Metanephros (tissue), 2 donors: ENCODE measurements around a stretch of chr5.

DNA sequence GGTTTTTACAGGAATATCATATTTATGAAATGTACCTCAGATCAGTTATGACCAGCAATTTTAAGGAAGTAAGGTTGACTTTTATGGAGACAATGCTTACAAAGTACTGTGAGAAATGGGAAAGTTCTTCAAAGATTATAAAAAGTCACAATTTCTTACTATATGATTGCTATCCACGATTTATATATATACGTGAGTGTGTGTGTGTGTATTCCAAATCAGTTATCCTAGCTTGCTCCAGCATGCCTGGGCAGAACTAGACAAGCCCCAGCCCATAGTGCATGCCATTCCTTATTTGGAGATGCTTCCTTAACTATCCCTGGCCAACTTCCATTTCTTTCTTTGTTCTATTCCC, 77.4 kb upstream of the PLEKHG4B start:
- RAMPAGE, long total RNA: no peak

DNA sequence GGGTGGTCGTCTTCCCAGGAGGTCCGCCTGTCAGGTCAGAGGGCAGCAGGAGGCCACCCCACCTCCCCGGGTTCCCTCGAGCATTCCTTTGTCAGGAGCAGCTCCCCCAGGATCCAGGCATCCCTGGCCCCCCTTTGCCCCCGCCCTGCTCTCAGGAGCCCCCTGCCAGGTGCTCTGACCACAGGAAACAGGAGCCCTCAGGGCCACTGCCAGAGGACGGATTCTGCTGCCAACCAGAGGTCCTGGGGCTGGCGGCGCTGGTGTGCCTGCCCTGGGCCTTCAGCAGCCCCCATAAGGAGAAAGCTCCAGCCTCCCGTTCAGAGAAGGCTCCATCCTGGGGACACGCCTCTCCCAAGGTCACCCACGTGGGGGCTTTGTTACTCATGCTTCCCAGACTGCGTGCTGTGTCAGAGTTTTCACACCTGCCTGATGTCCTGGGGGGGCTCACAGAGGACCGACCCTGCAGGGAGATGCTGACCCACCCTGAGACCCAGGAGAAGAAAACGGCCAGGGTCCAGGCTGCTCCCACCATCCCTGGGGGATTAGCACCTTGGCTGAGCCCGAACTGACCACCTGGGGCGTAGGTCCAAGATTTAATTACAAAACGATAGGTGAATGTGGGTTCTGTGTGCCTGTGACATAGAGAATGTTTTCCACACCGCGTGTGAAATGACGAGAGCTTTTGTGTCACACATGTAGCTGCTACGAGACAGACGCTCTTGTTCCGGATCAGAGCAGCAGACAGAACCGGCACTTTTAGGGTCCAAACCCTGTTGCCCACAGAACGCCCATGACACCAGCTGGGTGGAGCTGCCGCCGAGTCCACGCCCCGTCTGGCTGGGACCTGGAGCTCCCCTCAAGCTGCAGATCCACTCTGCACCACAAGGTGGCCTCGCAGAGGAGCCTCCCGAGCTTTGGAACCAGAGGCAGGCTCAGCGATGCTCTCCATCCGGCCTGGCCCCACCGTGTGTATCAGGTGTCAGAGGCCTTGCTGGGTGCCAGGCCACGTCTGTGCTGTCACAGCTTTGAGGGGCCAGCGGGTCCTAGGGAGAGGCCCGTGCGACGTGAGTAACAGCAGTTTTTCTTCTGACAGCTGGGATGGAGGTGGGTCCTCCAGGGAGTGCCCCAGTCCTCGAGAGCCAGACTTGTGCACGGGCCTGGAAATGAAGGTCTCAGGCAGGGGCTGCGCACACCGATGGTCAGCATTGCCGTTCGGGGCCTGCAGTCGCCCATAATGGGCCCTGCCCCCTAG, 3.0 kb upstream of the LRRC14B start:
- RAMPAGE, long total RNA: no peak

- RAMPAGE, long total RNA: no peak
Measured at GRCh38 chr5:190398-190973, 809 bp upstream of the LRRC14B start.

GRCh38 chr5:205346-206253, 12.4 kb downstream of the CCDC127 start:
- RAMPAGE, long total RNA: no peak

DNA sequence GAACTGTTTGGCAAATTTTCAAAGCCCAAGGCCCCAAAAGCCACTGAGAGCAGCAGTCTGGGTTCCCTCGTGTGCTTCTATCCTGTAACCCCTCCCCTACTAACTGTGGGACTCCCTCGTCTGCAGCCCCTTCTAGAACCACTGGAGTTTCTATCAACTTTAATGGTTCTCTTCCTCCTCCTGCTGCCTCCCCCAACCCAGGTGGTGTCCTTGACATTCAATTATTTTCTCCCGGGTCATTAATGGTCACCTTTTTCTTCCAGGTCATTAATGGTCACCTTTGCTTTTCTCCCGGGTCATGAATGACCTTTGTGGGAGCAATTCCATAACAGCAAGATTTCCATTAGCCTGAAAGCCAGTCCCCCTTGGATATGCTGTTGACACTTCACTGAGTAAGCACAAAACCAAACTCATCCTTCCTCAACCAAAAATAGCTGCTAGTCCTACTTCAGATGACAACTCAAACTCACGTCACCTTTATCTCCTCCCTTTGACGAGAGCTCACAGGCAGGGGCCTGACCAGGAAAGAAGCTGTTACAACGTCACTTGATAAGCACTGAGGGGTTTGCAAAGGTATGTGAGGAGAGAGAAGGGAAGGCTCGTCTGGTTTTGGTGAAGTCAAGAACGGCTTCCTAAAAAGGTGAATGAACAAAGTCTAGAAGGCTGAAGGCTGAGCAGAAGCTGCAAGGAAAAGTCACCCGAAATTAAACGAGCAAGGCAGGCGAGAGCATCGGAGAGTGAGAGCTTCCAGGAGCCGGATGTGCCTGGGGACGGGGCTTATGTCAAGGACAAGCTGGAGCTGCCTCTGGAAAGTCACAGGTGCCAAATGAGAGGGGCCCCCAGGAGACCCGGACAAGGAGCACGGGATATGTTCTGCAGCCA, 10.9 kb downstream of the CCDC127 start:
- RAMPAGE, long total RNA: no peak

- RAMPAGE, long total RNA: no peak
Measured at GRCh38 chr5:235098-235578, 17.0 kb downstream of the SDHA start.

GRCh38 chr5:444629-445201, 1.7 kb downstream of the EXOC3 start:
- RAMPAGE, long total RNA: no peak

- RAMPAGE, long total RNA: no peak
Measured at GRCh38 chr5:456723-457227, 13.8 kb downstream of the EXOC3 start.

GRCh38 chr5:461783-462447, 18.9 kb downstream of the EXOC3 start:
- RAMPAGE, long total RNA: no peak

DNA sequence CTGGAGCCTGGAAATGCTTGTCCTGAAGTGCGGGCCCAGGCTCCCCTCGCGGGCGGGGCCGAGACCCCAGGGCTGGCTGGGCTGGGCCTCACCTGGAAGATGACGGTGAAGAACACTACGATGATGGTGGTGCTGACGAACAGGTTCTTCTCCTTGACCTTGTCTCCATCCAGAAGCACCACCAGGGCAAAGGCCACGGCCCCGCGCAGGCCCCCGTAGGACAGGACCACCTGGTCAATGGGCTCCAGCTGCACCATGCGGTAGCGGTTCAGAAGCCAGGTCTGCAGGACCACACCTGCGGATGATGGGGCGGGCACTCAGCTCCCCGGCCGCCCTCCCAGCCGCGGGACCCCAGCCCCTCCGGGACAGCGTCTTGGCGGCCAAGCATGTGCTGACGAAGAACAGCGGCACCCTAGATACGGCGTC, 39.5 kb downstream of the EXOC3 start:
- RAMPAGE, long total RNA: no peak

- RAMPAGE, long total RNA: no peak
Measured at GRCh38 chr5:613753-614202, 1.6 kb downstream of the CEP72 start.

DNA sequence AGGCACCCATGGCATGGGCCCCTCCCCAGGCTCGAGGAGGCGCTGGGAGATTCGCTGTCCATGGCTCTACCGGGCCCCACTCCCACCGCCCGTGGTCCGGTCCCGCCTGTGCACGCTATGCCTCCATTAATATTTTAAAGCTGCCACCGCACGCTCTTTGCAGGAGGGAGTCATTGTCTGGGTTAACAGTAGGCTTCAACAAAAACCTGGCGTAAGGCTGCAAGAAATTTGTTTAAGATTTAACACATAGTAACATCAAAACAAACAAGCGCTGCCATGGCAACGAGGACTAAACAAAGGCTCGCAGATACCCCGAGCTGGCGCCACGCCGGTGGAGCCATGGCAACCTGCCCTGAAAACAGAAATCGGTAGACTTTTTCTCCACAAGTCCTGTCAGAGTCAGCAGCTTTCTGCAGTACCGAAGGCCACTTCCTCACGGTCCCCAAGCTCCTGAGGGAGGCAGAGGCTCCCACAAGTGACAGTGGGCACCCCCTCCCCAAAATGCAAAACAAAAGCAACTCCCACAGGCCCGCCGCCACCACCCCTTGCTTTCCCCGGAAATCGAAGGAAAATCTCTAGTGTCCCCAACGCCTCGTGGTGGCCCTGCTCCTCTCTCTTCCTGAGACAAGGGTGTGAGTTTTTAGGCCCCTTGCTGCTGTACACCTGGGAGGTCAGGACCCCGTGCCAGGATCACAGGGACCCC, 20.4 kb downstream of the TPPP start:
- RAMPAGE, long total RNA: no peak

- RAMPAGE, long total RNA: no peak
Measured at GRCh38 chr5:693894-694245, 718 bp upstream of the TPPP start.

GRCh38 chr5:869580-870165, 18.9 kb upstream of the ZDHHC11 start:
- RAMPAGE, long total RNA: no peak

GRCh38 chr5:956858-957212, 51.8 kb upstream of the NKD2 start:
- RAMPAGE, long total RNA: no peak

- RAMPAGE, long total RNA: no peak
Measured at GRCh38 chr5:960582-961082, 48.0 kb upstream of the NKD2 start.

DNA sequence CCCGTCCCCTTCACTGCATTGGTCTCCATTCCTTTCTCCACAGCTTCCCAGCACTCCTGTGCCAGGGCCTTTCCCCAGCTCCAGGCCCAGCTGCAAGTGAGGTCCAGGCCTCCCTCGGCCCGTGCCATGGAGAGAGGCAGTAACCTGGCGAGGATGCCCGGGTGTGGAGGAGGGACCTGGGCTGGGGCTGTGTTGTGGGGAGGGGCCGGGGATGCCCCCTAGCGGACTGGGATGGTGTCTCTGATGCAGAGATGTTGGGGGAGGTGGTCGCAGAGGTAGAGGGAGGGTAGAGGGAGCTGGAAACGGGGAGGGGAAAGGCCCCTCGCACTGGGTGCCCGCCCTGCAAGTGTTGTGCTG, 26.2 kb upstream of the NKD2 start:
- RAMPAGE, long total RNA: no peak

DNA sequence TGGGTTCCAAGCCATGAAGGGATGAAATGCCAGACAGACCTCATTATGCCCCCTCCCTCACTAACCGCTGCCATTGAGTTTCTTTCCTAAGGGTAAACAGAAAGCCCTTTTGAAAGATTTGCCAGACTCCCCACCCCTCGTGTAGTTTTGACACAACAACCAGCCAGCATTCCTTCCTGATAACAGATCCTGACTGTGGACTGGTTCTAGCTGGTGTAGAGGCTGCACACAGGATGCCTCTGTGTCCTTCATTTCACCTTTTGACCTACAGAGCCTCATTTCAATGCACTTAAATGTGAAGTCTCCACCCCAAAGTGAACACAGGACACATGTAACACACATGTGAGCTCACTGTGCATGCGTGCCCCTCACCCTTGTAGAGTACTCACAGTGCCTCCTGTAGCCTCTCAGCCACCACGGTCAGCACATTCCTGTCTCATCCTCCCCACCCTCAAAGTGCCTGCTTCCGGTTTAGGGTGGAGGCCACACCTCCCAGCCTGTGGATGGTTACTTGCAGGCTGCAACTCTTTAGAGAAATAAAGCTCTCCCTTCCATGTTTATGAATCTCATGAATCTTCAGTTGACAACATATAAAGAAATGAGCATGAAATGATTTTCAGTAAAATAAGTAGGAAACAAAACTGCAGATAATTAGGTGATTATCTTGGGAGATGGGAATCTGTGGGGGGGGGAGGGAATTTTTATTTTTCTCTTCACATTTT, 11.6 kb upstream of the NKD2 start:
- RAMPAGE, long total RNA: start-site peak on the minus strand centred at position 430 of the sequence, 17 bp wide, 57 and 15 reads in 2 replicates

DNA sequence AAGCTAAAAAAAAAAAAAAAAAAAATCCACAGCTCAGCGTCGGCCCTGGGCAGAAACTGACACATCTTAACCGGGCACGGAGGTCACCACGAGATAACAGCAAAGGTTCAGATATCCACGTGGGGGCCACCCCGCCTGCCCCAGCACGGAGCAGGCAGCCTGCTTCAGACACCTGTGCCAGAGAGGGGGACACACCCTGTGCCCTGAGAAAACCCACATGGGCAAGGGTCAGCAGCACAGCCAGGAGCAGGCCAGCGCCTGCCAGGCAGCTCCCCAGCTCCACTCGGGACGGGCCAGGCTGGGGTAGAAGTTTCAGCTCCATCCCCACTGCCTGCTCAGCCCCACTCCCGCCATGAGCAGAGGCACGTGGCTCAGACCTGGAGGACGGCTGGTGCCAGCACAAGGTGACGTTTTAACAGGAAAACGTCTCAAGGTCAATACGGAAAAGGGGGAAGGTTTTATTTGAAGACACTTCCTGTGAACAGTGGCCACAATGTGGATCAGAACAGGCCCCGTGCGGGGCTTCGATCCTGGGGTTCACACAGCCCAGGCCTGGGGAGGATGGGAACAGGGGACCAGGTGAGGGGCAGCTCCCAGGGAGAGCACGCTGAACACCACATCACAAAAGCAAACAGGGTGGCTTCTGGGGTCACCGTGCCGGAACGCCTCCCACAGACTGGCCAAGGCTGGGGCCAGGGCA, 22.1 kb downstream of the SLC12A7 start:
- RAMPAGE, long total RNA: no peak

GRCh38 chr5:1164854-1165482, 36.4 kb upstream of the SLC6A19 start:
- RAMPAGE, long total RNA: no peak